Temporal lobe (tissue), 2 donors: Measurements from ENCODE around the genes PRR20D and DIS3.

DNA sequence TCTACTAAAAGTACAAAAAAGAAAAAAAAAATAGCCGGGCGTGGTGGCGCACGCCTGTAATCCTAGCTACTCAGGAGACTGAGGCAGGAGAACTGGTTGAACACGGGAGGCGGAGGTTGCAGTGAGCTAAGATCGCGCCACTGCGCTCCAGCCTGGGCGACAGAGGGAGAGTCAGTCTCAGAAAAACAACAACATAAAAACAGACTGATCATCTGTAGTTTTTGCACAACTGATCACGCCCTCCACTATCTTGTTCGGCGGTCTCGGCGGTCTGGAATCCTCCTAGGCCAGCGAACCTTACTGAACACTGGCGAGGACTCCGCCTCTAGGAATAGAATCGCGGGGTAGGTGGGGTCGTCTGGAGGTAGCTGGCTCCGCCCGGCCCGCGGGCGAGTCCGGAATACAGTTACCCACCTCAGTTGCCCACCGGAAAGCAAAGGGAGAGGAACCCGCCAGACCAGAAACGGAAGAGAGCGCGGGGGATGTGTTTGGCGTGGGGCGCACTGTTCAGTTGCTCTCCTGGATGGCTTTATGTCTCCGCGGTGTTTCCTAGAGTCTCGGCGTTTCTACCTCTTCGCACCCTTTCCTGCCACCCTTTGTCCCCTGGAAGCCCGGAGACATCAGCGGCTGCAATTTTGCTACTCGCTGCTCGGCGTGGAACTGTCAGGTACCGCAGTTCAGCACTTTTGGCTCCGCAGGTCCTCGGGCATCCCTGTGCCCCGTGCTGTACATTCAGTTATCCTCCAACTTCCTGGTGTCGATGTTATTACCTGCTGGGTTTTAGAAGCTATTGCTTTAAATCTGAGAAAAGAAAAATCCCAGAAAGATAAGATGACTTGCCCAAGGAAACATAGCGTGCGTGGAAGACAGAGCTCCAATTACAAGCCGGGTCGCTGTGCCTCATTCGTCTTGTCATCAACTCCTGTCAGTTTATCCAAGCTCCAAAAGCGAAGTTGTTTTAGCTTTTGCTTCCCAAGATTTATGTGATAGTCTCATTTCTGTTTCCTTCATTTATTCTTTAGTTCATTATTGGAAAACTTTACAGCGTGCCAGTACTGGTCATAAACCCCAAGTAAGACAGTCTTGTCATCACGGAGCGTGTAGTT lies 24.9 kb upstream of the HNRNPA1L2 start:
- RAMPAGE, long total RNA, result start-site peak on the plus strand centred at position 486 of the sequence, 35 bp wide, 293 and 158 reads in 2 replicates

- RAMPAGE, long total RNA, result no peak
These were observed 39.0 kb downstream of the PCDH8 start for GRCh38 chr13:52809469-52809894.

DNA sequence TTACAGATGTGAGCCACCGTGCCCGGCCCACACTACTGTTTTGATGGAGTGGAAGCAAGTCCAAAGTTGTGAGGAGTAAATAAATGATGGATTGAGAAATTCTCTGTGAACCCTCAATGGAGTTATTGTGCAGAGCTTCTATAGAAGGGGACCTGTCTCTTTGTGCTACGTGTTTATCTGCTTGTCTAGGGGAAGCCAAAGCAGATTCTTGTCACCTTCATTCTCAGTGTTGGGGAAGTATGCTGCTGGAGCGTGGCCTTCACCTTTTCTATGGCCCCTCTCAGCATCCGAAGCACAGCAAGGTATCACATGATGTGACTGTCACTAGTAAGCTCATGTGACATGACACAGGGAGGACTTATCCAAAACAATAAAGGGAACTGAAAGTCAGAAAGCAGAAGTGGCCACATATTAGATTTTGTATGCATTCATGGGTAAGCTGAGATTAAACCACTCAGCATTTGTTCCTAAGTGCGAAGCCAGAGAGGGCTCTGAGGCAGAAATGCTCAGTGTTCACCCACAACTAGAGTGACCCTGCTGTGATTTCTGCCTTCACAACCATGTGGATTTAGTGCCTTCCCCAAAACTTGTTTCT lies 72.7 kb upstream of the PCDH8 start:
- RAMPAGE, long total RNA, result no peak

DNA sequence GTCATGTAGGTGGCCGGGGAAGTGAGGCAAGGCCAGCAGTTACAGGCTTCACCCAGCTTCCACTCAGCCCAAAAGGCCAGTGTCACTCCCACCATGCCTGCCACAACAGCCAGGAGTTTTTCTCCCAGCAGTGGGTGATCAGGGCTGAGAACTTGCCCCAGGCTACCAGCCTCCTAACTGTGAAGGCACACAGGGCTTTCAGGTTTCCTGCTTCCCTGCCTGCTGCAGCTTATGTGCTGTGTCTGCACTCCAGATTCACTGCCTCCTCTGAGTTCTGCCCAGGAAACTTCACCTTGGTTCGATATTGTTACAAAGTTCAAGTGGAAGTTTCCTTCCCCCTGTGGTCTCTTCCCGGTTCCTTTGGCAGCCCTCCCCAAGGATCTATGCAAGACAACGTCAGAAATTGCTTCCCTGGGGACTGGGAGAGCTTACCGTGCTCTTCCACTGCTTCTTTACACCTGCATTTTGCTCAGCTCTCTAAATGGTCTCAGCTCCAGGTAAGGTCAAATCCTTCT lies 1730.2 kb upstream of the PRR20A start:
- RAMPAGE, long total RNA, result no peak

- RAMPAGE, long total RNA, result no peak
These were observed at the start of gene PRR20D for GRCh38 chr13:57160336-57160887. Gene PRR20D, plus strand, starts transcription at chr13:57160632.

- RAMPAGE, long total RNA, result no peak
These were observed 754.0 kb downstream of the DIAPH3 start for GRCh38 chr13:59409525-59410243.

- RAMPAGE, long total RNA, result no peak
These were observed 684.0 kb downstream of the DIAPH3 start for GRCh38 chr13:59479596-59480198.

DNA sequence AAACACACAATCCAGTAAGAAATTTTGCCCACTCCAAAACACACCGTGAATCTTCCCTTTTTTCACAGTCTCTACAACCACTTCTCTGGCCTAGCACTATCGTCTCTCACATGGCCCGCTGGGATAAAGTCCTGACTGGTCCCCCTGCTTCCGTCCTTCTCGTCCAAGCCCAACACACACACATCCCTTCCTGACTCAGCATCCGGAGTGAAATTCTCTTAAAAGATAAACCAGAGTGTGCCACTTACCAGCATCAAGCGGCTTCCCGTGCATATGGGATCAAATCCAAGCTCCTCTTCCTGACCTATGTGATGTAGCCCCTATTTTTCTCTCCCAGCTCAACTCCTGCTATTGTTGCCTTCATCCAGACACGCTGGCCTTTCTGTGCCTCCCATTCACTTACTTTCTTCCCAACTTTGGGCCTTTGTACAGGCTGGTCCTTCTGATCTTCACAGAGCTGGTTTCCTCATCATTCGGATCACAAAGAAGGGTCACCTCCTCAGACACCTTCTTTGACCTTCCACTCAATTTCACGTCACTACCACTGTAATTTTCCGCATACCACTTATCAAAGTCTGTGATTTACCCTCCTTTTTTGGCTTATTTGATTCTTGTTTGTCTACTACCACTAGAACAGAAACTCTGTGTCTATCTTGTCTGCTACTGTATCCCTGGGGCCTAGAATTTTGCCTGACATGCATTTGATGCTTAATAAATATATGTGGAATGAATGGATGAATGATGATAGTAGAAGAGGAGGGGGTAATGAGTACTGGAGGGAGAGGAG lies 530.3 kb downstream of the DIAPH3 start:
- RAMPAGE, long total RNA, result no peak

- RAMPAGE, long total RNA, result no peak
These were observed 782 bp downstream of the TDRD3 start for GRCh38 chr13:60397675-60398328.

- RAMPAGE, long total RNA, result no peak
These were observed 2.0 kb downstream of the TDRD3 start for GRCh38 chr13:60398900-60399483.

GRCh38 chr13:60405259-60405728 lies 8.3 kb downstream of the TDRD3 start:
- RAMPAGE, long total RNA, result no peak

DNA sequence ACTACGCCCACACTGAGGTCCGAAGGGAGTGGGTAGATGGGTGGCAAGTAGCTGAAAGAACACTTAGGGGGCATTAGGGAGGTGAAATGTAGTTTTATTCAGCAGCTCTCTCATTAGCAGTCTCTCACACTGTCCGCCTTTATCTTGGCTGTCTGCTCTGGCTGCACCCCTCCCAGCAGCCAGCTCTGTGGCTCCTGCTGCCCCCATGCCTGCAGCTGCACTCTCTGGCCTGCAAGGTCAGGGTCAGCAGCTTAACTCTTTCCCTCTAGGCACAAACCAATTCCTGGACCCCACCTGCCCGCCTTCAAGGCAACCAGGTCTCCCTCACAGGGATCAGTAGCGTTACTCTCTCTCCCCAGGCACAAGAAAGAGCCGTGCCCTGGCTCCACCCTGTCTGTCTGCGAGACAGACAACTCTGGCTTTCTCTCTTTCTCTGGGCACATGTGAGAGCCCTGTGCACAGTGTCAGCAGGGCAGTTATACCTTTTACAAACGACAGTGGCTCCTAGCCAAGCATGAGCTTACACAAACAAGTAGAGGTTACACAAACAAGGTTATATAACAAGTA lies 249.4 kb upstream of the PCDH20 start:
- RAMPAGE, long total RNA, result no peak

- RAMPAGE, long total RNA, result no peak
These were observed 245.7 kb upstream of the ENSG00000285566 start for GRCh38 chr13:64078640-64078934.

- RAMPAGE, long total RNA, result no peak
These were observed 236.0 kb downstream of the PCDH9 start for GRCh38 chr13:66993983-66994680.

DNA sequence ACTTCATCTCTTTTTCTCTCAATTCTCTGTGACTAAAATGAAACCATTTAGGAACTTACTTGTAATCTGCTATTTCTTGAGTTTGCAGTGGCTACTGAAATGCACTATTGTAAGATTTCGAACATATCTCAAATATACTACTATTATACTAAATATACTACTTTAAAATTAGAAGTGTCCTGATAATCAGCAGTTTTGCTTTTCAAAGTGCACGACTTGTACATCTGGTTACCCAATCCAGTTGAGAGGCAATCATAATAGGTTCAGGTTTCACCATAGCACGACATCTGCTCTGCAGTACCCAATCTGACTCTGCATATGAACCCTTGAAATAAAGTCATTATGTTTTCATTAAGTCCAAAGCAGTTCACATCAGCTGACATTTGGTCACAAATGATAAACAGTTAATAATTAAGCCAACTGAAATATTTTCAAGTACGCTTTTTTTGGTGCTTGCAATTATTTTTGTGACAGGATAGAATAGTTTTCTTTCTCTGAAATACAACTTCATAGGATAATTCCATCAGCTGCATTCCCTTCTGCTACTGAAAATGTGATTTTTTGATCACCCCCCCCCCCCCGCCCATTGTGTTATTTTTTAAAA lies 90.6 kb downstream of the PCDH9 start:
- RAMPAGE, long total RNA, result no peak

DNA sequence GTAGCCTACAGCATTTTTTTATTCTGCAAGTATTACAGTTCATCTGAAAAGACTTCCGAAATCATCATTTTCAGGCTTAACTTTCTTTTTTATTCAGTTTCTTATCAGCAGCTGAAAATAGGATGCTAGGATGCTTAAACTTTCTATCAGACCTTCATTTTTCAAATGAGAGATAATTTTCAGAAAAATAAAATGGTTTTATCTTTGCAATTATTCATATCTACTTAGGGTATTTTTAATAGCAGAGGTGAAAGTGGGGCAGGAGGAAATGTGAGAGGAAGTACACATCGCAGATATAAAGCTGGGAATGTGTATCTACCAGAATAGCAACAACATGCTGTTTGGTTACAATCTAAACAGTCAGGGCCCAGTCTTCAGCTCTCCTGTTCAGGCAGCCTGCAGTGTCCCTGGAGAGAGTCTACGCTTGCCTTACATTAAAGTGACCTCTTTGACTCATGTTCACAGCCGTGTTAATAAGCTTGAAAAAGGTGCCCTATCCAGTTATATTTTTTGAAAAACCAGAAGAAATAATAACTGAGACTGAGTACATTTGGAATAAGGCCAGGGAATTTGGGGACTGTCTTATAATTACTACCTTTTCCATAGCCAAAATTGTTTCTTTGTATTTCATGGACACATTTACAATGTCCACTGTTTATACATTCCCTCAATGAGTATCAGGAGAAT lies 82.9 kb downstream of the PCDH9 start:
- RAMPAGE, long total RNA, result no peak

DNA sequence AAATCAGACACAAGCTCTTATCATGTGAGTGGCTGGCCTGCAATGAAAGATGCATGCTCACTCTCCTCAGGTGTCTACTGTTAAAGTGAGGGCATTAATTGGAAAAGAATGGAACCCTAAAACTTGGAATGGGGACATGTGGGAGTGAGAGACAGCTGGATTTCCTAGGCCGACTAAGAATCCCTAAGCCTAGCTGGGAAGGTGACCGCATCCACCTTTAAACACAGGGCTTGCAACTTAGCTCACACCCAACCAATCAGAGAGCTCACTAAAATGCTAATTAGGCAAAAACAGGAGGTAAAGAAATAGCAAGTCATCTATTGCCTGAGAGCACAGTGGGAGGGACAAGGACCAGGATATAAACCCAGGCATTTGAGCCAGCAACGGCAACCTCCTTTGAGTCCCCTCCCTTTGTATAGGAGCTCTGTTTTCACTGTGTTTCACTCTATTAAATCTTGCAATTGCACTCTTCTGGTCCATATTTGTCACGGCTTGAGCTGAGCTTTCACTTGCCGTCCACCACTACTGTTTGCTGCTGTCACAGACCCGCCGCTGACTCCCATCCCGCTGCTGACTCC lies 886.7 kb downstream of the KLHL1 start:
- RAMPAGE, long total RNA, result no peak

DNA sequence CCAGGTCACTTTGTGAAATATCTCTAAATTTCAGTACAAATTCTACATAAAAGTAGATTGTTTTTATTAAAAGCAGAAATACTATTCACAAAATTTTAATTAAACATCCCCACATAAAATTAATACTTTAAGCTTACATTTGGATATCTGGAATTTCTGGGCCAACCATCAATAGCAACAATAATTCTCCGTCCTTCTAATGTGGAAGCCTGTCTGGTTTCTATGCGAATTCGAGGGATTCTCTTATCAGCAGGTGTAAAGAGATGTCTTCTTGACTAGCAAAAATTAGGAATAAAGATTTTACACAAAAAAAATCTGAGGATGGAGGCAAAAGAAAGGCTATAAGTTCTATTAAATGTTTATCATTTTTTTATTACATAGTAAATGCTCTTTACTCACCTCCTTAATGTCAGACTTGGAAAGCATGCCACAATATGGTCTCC lies 8.1 kb downstream of the DIS3 start:
- RAMPAGE, long total RNA, result no peak

DNA sequence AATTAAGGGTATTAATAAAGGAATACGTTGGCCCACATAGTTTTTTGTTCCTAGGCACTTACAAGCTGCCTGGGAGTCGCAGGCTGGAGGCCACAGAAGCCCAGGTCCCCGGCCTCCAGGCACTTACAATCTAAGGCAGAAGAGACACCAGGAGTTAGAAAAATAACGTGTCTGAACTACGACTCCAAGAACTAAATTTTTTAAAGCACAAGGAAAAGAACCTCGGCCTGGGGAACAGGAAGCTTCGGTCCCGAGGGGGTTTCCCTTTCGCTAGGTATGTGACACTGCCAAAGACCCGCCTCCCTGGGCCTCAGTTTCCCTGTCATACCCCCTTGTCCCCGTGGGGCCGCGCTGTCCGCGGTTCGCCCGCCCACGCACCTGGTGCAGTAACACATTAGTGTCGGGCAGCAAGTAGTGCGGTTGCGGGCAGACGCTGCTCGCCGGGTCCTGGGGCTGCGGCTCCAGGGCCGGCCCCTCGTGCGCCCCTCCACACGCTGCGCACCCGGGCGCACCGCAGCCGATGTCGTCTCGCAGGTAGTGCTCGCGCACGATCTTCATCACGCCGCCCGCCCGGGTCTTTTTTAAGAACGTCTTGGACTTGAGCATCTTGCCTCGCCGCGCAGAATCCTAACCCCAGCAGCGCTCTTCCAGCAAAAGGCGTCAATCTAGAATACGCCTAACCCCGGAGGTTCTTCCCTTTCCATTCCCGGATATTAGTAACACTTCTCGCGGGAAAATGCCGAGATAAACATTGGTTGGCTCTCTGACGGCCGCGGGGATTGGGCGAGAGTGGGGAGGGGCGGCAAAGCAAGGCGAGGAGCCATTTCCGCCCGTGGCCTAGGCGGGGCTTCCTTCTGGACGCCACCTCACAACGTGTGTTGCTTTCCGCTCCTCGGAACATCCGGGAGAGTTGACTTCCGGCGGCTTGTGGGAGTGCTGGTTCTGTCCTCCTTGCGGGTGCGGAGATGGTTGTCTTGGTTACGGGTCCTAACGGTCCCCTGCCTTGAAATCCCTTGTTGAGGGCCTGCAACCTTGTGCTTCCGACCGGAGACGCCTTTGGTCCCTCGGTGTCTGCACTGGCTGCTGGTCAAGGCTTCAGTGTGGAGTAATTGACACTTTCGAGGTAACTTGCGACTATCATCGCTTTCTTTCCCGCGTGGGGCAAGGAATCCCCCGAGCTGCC lies at the start of gene DIS3:
Gene DIS3 (minus strand): TSS at position 674 of the 1,183 bp plus-strand sequence.
- RAMPAGE, long total RNA, result start-site peak on the plus strand centred at position 927 of the sequence, 185 bp wide, 618 and 167 reads in 2 replicates

DNA sequence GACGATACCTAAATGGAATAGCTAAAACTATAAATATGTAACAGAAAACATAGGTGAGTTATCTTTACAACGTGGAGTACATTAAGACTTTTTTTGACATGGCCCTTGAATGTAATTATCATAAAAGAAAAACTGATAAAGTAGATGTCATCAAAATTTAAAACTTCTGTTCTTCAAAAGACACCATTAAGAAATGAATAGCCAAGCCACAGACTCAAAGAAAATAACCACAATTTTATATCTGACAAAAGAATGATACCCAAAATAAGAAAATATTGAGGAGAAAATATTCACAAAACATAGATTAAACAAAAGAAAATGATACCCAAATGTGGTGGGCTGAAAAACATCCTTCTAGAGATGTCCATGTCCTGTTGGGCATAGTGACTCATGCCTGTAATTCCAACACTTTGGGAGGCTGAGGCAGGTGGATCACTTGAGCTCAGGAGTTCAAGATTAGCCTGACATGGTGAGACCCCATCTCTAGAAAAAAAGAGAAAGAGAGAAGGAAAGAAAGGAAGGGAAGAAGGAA lies 129.6 kb downstream of the PIBF1 start:
- RAMPAGE, long total RNA, result no peak